Testis (tissue), 5 donors: ENCODE data around the genes CCDC105, NOTCH3 and OR10H3.

DNA sequence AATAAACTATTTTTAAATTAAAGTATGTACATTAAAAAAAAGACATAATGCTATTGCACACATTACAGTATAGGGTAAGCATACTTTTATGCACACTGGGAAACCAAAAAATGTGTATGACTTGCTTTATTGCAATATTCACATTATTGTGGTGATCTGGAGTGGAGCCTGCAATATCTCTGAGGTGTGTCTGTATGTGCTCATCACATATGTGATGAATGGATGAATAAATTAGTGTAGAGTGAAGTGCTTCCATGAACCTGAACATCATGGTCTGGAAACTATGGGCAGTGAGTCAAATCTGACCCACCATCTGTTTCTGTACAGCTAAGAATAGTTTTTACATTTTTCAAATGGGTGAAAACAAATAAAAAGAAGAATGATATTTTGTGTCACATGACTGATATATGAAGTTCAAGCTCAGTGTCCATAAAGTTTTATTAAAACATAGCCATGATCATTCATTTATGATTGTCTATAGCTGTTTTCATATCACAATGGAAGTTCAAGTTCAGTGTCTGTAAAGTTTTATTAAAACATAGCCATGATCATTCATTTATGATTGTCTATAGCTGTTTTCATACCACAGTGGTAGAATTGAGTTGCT lies 42.5 kb downstream of the ZNF333 start:
- PRO-cap, 3 experiments = no peak in any of the 3 experiments
- RAMPAGE, long total RNA, 2 experiments = no peak in any of the 2 experiments

- PRO-cap, 3 experiments = no peak in any of the 3 experiments
- RAMPAGE, long total RNA, 2 experiments = no peak in any of the 2 experiments
- RRBS = no CpG with 5 or more reads among the region's 9 CpGs
Measured at GRCh38 chr19:14784734-14785060, 6.3 kb upstream of the ADGRE2 start.

- PRO-cap, 3 experiments = peak in 1 of 3 experiments; most common plus-strand start chr19:15010752 (in 1); most common minus-strand start chr19:15010652 (in 1)
- RAMPAGE, long total RNA, 2 experiments = start-site peak on the minus strand in 1 of 2 experiments, at chr19:15010609-15010675 at its widest, 98 reads per replicate
- RRBS = 4% methylated on average over 5 of the region's 42 CpGs
Measured at GRCh38 chr19:15010350-15011057, at the start of gene CCDC105. Gene CCDC105 (plus strand): TSS chr19:15010726.

GRCh38 chr19:15195214-15196569 lies 5.1 kb downstream of the NOTCH3 start:
- PRO-cap, 3 experiments = peak in 1 of 3 experiments; most common plus-strand start chr19:15195518 (in 1)
- RAMPAGE, long total RNA, 2 experiments = no peak in any of the 2 experiments
- RRBS = 4% methylated on average over 24 of the region's 95 CpGs

- PRO-cap, 3 experiments = peak in 3 of 3 experiments; most common plus-strand start chr19:15201128 (in 3); most common minus-strand start chr19:15200996 (in 3)
- RAMPAGE, long total RNA, 2 experiments = no peak in any of the 2 experiments
- RRBS = 3% methylated on average over 47 of the region's 84 CpGs
Measured at GRCh38 chr19:15200692-15201673, at the start of gene NOTCH3. Gene NOTCH3 (minus strand): TSS chr19:15200995.

DNA sequence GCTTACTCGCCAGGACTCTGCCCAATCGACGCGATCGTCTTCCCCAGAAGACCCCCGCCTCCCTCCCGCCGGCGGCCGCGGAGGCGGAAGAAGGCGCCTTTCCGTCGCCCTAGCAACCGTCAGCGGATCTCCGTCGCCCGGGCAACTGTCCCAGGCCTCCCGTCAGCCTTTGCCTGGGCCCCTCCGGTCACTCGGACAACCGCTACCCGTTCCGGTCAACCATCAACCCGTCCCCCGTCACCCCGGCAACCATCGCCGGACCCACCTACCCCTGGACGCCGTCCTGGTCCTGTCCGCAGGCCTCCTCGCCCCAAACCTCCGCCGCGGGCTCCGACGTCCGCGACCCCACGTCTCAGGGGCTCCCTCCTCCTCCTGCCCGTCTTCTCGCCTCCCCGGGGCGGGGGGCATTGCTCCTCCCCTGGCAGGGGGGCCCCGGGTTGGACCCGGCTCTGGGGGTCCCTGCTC lies 8.7 kb downstream of the EPHX3 start:
- PRO-cap, 3 experiments = peak in 3 of 3 experiments; most common plus-strand start position 74 of the sequence (in 2)
- RAMPAGE, long total RNA, 2 experiments = no peak in any of the 2 experiments
- RRBS = 1% methylated on average over 18 of the region's 49 CpGs

DNA sequence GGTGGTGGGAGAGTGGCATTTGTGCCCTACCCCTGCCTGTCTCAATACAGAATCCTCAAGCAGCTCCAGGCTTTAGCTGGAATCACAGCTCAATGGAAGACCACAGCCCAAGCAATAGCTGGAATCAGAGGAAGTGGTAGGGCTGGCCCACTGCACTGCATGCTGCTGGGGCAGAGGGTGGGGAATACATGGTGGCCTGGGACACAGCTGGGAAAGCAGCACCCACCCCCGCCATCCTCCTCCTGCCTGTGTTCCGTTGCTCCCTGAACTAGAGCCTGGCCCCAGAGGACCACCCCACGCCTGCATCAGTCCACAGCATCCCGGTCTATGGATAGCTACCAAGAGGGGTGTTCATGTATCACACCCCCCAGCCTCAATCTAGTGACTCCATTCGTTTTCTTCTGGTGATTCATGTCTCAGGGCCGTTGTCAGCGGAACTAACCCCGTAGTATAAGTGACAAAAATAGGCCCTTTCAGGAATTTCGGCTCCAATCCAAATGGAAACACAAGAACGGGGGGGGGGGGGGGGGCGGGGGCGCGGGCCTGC lies 18.8 kb upstream of the EPHX3 start:
- PRO-cap, 3 experiments = no peak in any of the 3 experiments
- RAMPAGE, long total RNA, 2 experiments = no peak in any of the 2 experiments
- RRBS = no CpG with 5 or more reads among the region's 13 CpGs

- PRO-cap, 3 experiments = no peak in any of the 3 experiments
- RAMPAGE, long total RNA, 2 experiments = no peak in any of the 2 experiments
- RRBS = no CpG with 5 or more reads among the region's 8 CpGs
Measured at GRCh38 chr19:15279860-15280526, 47.7 kb upstream of the EPHX3 start.

- PRO-cap, 3 experiments = no peak in any of the 3 experiments
- RAMPAGE, long total RNA, 2 experiments = no peak in any of the 2 experiments
- RRBS = no CpG with 5 or more reads among the region's 12 CpGs
Measured at GRCh38 chr19:15303822-15304642, 28.3 kb downstream of the BRD4 start.

GRCh38 chr19:15373627-15374448 lies 5.7 kb downstream of the AKAP8 start:
- PRO-cap, 3 experiments = no peak in any of the 3 experiments
- RAMPAGE, long total RNA, 2 experiments = no peak in any of the 2 experiments
- RRBS = no CpG with 5 or more reads among the region's 37 CpGs

DNA sequence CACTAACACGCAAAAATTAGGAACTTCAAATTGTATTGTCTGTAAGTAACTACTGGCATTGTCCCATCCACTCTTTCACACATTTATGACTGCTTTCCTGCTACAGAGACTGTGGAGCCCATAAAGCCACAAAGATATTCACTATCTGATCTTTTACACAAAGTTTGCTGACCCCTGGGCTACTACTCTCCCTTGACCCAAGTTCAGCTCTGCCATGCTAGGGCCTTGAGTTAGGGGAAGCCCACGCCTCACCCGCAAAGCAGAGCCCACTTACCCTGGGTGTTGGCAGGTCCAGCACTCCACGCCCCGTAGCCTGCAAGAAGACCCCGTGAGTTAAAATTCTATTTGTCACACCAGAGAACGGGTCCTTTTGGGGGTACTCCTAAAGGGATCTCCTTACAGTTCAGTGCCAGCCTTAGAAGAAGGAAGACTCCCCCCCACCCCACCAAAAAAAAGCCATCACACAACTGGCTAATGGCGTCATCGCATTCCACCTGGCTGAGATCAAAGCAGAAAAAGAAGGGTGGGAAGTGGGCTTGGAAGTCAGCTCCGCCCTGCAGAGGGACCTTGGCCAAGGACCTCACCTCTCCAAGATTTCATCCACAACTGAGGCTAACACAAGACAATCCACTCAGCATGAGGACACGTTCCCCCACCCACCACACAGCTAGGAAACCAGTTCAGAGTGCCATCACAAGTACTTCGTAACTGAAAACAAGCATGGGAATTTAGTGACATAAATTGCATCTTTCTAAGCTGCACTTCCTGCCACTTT lies 2.7 kb downstream of the AKAP8 start:
- PRO-cap, 3 experiments = no peak in any of the 3 experiments
- RAMPAGE, long total RNA, 2 experiments = no peak in any of the 2 experiments
- RRBS = no CpG with 5 or more reads among the region's 12 CpGs

- PRO-cap, 3 experiments = no peak in any of the 3 experiments
- RAMPAGE, long total RNA, 2 experiments = no peak in any of the 2 experiments
- RRBS = no CpG with 5 or more reads among the region's 12 CpGs
Measured at GRCh38 chr19:15378386-15378774, 1.2 kb downstream of the AKAP8 start.

GRCh38 chr19:15431402-15432536 lies 13.0 kb upstream of the AKAP8L start:
- PRO-cap, 3 experiments = no peak in any of the 3 experiments
- RAMPAGE, long total RNA, 2 experiments = no peak in any of the 2 experiments
- RRBS = 2% methylated on average over 12 of the region's 60 CpGs

DNA sequence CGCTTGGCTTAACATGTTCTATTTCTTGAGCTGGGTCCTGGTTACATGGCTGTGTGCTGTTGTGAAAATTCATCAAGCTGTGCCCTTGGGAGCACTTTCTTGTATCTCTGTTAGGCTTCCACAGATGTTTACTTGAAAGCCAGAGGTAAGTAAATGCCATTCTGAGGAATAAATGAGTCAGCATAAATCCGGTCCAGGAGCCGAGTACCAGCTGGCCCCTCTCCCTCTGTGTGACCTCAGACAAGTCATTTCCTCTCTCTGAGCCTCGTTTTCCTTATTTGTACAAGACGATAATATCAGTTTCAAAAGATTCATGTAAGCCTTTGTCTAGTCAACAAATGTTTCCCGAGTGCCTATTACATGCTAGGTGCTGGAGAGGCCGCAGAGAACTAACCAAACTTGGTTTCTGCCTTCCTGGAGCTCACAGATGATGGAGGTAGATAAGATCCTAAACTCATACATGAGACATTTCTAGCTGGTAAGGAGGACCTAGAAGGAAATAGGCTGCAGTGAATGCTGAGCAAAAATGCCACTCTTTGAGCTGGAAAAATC lies 2.7 kb upstream of the RASAL3 start:
- PRO-cap, 3 experiments = no peak in any of the 3 experiments
- RAMPAGE, long total RNA, 2 experiments = no peak in any of the 2 experiments
- RRBS = no CpG with 5 or more reads among the region's 7 CpGs

GRCh38 chr19:15540376-15540755 lies 32.0 kb downstream of the CYP4F22 start:
- PRO-cap, 3 experiments = no peak in any of the 3 experiments
- RAMPAGE, long total RNA, 2 experiments = no peak in any of the 2 experiments
- RRBS = 96% methylated on average over 9 of the region's 17 CpGs

- PRO-cap, 3 experiments = no peak in any of the 3 experiments
- RAMPAGE, long total RNA, 2 experiments = no peak in any of the 2 experiments
- RRBS = no CpG with 5 or more reads among the region's 4 CpGs
Measured at GRCh38 chr19:15737650-15738099, at the start of gene OR10H3. Gene OR10H3 (plus strand): TSS chr19:15737985.

DNA sequence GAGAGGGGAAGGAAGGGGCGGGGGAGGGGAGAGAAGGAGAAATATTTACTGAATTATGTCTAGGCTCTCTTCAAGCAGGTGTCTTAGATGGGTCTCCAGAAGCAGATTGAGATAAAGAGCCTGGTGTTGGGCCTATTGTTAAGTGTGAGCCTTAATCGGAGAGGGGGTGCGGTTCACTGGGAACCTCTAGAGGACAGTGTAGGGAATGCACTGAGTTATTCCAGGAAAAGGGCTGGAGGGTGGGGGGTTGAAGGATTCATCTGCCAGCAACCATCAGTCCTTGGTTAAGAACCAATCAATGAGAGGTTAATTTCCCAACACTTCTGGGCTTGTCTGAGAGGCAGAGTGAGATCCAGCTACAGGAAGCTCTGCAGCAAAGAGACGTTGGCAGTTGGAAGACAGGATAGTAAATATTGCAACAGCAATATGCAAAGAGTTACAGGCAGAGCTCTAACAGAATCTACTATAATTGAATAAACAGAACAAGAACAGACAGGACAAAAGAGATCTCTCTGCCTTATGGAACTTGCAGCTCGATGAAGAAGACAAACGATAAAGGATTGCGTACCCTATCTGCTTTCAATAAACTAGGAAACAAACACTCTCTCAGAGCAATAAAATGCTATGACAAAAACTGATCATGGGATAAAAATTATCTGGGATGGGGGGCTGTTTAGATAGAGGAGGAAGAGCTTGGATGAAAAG lies 28.7 kb downstream of the CYP4F2 start:
- PRO-cap, 3 experiments = no peak in any of the 3 experiments
- RAMPAGE, long total RNA, 2 experiments = no peak in any of the 2 experiments
- RRBS = no CpG with 5 or more reads among the region's 7 CpGs

DNA sequence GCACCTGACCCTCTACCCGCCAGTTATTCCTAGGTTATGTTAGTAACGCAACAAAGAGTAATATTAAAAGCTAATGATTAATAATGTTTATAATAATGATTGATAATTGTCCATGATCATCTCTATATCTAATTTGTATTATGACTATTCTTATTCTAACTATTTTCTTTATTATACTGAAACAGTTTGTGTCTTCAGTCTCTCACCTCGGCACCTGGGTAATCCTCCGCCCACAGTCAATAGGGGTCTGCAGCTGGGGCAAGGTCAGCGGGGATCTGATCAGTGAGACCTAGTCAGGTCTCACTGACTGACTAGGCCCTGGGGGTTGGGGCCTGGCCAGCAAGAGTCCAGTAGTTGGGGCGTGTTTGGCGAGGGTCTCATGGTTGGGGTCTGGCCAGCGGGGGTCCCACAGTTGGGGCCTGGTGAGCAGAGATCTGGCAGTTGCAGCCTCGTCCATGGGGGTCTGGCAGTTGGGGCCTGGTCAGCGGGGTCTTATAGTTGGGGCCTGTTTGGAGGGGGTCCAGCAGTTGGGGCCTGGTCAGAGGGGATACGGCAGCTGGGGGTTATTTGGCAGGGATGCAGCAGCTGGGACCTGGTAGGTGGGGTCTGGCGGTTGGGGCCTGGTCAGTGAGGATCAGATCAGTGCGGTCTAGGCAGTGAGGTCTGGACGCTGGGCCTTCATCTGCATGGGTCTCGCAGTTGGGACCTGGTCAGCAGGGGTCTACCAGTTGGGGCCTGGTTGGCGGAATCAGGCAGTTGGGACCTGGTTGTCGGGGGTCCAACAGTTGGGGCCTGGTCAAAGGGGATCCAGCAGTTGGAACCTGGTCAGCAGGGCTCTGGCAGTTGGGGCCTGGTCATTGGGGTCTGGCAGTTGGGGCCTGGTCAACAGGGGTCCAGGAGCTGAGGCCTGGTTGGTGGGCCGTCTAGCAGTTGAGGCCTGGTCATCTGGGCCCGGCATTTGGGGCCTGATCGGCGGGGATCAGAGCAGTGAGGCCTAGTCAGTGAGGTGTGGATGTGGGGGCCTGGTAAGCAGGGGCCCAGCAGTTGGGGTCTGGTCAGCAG lies 61.2 kb upstream of the TPM4 start:
- PRO-cap, 3 experiments = peak in 3 of 3 experiments; most common plus-strand start position 857 of the sequence (in 2); most common minus-strand start position 665 of the sequence (in 3)
- RAMPAGE, long total RNA, 2 experiments = start-site peak on the minus strand in 2 of 2 experiments, centred at positions 439 to 784 of the sequence, 6 to 14 reads per replicate
- RRBS = no CpG with 5 or more reads among the region's 21 CpGs

GRCh38 chr19:16092166-16092702 lies 15.9 kb downstream of the TPM4 start:
- PRO-cap, 3 experiments = no peak in any of the 3 experiments
- RAMPAGE, long total RNA, 2 experiments = no peak in any of the 2 experiments
- RRBS = no CpG with 5 or more reads among the region's 4 CpGs

- PRO-cap, 3 experiments = no peak in any of the 3 experiments
- RAMPAGE, long total RNA, 2 experiments = no peak in any of the 2 experiments
- RRBS = no CpG with 5 or more reads among the region's 8 CpGs
Measured at GRCh38 chr19:16093486-16094037, 17.3 kb downstream of the TPM4 start.